ENCODE results near the gene TP53TG3C.

DNA sequence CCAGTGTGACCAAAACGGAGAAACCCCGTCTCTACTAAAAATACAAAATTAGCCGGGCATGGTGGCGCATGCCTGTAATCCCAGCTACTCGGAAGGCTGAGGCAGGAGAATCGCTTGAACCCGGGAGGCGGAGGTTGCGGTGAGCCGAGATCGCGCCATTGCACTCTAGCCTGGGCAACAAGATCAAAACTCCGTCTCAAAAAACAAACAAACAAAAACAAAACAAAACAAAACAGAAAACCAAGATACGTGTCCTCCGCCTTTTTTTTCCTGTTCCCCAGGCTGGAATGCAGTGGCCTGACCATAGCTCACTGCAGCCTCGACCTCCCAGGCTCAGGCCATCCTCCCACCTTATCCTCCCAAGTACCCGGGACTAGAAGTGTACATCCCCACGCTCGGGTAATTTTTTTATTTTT is 11.1 kb downstream of the ZNF668 start:
- PRO-cap = no peak

DNA sequence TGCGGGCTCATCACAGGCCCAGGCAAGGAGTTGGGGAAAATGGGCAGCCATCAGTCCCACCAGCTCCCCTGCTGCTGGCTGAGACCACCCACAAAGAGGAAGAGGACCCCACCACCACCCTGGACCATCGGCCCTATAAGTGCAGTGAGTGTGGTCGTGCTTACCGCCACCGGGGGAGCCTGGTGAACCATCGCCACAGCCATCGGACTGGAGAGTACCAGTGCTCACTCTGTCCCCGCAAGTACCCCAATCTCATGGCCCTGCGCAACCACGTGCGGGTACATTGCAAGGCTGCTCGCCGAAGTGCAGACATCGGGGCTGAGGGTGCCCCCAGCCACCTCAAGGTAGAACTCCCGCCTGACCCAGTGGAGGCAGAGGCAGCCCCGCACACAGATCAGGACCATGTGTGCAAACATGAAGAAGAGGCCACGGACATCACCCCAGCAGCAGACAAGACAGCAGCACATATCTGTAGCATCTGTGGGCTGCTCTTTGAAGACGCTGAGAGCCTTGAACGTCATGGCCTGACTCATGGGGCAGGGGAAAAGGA is 3.4 kb downstream of the ZNF646 start:
- PRO-cap = no peak

DNA sequence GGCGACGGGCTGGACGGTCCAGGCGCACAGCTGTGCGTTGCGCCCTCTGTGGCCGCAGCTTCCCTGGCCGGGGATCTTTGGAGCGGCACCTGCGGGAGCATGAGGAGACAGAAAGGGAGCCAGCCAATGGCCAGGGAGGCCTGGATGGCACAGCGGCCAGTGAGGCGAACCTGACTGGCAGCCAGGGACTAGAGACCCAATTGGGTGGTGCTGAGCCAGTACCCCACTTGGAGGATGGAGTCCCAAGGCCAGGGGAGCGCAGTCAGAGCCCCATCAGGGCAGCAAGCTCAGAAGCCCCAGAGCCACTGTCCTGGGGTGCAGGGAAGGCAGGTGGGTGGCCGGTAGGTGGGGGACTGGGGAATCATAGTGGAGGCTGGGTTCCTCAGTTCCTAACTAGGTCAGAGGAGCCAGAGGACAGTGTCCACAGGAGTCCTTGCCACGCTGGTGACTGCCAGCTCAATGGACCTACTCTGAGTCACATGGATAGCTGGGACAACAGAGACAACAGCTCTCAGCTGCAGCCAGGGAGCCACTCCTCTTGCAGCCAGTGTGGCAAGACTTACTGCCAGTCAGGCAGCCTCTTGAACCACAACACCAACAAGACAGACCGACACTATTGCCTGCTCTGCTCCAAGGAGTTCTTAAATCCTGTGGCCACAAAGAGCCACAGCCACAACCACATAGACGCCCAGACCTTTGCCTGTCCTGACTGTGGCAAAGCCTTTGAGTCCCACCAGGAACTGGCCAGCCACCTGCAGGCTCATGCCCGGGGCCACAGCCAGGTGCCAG is 6.4 kb downstream of the ZNF646 start:
- PRO-cap = no peak

- PRO-cap = no peak
Observed at GRCh38 chr16:31112640-31113465, 4.6 kb upstream of the KAT8 start.

- PRO-cap = no peak
Observed at GRCh38 chr16:31118409-31118864, 973 bp downstream of the KAT8 start.

DNA sequence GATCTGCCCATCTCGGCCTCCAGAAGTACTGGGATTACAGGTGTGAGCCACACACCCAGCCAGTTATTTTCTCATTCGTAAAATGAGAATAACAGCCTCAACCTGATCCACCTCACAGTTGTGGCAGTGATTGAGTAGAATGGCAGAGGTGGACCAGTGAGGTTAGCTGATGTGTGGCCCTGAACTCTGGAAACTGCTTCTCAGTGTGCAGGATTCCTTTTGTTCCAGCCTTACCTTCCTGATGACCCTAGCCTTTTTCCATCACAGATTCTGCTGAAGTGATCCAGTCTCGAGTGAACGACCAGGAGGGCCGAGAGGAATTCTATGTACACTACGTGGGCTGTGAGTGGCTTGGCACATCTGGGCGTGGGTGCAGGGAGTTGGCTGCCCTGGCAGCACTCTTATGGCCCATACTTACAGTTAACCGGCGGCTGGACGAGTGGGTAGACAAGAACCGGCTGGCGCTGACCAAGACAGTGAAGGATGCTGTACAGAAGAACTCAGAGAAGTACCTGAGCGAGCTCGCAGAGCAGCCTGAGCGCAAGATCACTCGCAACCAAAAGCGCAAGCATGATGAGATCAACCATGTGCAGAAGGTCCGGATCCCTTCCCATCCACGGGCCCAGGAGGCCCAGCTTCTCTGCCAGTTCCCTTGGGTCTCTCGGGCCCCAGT is 2.6 kb downstream of the KAT8 start:
- PRO-cap = no peak

GRCh38 chr16:31141662-31142360 is 6.3 kb upstream of the PRSS8 start:
- PRO-cap = bidirectional peak, plus-strand start at chr16:31142508, minus-strand start at chr16:31142212

GRCh38 chr16:31142361-31143011 is 7.0 kb upstream of the PRSS8 start:
- PRO-cap = bidirectional peak, plus-strand start at chr16:31142508, minus-strand start at chr16:31142212; unidirectional peak, plus-strand start at chr16:31142654

DNA sequence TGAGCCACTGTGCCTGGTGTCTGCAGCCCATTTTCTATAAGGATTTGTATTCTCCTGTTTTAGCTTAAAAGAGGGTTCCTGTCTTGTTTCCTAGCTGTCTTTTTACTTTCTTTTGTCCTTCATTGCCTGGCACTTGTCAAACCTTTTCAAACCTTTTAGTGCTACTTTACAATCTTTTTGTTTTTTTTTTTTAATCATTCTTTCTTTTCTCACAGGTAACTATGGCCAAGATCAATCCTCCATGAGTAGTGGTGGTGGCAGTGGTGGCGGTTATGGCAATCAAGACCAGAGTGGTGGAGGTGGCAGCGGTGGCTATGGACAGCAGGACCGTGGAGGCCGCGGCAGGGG is 4.8 kb downstream of the FUS start:
- PRO-cap = no peak

GRCh38 chr16:31189490-31190607 is 9.9 kb downstream of the FUS start:
- PRO-cap = no peak

GRCh38 chr16:31199174-31199933 is 3.2 kb downstream of the PYCARD start:
- PRO-cap = no peak

DNA sequence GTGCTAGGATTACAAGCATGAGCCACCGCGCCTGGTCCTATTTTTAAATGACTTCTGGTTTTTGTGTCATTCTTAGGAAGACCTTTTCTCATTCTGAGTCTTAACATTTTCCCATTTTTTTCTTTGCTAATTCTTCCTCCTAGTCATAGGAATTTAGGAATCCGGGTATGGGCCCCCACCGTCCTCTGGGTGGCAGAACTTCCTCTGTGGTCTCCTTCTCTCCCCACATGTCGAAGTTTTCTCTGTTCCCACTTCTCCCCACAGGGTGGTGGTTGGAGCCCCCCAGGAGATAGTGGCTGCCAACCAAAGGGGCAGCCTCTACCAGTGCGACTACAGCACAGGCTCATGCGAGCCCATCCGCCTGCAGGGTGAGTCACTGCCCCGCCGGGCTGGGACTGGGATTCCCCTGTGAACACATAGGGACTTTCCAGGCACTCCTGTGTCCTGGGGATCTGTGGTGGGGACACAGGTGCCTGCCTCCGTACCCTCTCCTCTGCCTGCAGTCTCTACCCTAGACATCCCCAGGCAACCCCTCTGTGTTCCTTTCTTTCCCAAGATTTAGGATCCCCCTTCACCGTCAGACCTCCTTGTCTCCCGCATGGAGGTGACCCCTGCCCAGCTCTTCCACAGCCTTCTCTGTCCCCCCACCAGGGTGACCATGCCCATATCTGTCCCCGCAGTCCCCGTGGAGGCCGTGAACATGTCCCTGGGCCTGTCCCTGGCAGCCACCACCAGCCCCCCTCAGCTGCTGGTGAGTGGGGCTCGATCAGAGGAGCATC is 5.5 kb downstream of the ITGAM start:
- PRO-cap = no peak

- PRO-cap = bidirectional peak, plus-strand start at chr16:31458311, minus-strand start at chr16:31458183
Observed at GRCh38 chr16:31457747-31458402, 1.4 kb upstream of the ARMC5 start.

- PRO-cap = no peak
Observed at GRCh38 chr16:31458403-31458508, 1.0 kb upstream of the ARMC5 start.

DNA sequence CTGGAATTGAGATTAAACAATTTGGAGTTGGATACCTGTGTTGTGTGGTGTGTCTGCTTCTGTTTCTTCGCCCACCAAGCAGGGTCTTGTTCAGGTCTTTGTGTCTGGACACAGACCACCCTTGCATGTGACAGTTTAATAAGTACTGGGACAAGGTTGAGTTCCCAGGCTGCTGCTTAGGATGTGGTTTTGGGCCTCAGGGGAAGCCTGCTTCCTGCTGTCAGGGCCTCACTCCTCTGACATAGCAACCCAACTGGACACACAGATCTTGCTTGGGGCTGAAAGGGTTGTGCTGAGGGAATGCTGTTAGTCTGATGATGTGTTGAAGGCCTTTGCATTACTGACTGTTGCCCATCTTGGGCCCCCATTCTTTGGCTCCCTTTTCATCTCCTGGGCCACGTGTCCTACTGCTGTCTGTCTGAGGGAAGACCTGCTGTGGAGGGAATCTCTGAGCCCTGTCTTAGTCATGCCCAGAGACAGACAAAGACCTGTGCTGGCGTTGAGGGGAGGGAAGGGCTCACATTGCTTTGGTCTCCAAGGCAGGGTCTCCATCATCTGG is 4.7 kb upstream of the TGFB1I1 start:
- PRO-cap = no peak

GRCh38 chr16:31714063-31714575 is 1.1 kb downstream of the KRBOX5 start:
- PRO-cap = no peak

GRCh38 chr16:31836865-31837388 is 36.7 kb upstream of the ZNF267 start:
- PRO-cap = no peak

GRCh38 chr16:31876046-31876458 is 2.4 kb downstream of the ZNF267 start:
- PRO-cap = no peak

GRCh38 chr16:33193811-33194375 is at the start of gene TP53TG3C:
TP53TG3C (plus strand) TSS chr16:33194226.
- PRO-cap = no peak

- PRO-cap = no peak
Observed at GRCh38 chr16:33991538-33992079, 532.2 kb downstream of the TP53TG3F start.